ENCODE measurements around the genes LACRT, OR2AP1, METTL7B, RNF41 and CS.

DNA sequence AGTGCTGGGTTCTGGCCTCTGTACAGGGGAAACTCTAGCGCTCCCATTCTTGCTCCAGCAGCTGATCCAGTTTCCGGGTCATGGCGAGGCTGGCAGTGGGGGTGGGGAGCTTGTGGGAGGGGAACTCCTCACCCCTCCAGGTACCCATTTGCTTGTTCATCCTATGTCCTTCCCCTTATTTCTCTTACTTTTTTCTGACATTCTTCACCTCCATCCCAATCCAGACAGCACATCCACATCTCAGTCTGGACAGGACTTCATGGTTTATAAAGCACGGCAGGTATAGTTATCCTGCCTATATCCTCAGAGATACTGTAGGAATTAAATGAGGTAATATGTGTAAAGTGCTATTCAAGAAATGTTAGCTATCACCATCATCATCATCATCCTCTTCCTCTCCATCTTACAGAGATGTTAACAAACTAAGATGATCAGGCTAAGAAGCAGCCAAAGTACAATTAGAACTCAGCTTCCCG, 8.0 kb upstream of the GPR84 start:
- PRO-cap, 10 experiments = no peak in any of the 10 experiments

DNA sequence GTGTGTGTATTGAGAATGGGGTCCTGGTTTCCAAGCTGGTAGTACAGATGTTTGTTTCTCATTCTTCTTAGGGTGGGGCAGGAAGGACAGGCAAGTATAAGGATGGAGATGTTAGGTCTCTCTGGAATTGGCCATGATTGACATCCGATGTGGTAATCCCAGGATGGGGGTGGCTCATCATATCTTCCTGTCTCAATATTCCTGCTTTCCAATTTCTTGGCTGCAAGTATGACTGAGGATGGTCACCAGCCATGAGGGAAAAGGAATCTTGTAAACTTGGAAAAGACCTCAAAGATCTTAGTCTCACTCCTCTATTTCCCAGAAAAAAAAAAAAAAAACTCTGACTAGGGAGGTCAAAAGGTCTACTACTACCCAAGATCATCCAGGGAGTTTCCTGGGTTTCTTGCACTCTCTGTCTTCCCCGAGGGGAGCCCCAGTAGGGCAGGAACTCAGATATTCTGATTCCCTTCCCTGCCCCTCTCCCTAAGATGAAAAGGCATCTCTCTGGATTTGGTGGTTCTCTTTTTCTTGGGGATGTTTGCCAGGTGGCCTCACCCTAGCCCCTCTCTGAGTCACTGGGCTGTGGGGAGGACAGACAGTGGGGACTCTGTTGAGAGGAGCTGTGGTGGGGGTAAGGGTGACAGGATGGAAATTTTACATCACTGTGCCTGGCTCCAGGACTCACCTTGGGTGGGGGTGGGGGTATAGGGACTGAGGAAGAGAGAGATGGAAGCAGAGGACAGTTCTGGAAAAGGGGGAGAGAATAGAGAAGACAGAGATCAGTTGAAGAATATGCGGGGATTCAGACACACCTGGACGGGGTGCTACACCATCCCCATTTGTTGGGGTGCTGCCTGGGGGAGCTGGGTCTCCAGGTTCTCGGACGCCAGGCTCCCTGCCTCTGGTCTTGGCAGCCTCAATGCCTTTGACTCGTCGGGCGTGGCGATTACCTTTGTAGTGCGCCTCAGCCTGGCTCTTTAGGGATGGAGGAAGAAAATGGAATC, 9.2 kb upstream of the GPR84 start:
- PRO-cap, 10 experiments = no peak in any of the 10 experiments

DNA sequence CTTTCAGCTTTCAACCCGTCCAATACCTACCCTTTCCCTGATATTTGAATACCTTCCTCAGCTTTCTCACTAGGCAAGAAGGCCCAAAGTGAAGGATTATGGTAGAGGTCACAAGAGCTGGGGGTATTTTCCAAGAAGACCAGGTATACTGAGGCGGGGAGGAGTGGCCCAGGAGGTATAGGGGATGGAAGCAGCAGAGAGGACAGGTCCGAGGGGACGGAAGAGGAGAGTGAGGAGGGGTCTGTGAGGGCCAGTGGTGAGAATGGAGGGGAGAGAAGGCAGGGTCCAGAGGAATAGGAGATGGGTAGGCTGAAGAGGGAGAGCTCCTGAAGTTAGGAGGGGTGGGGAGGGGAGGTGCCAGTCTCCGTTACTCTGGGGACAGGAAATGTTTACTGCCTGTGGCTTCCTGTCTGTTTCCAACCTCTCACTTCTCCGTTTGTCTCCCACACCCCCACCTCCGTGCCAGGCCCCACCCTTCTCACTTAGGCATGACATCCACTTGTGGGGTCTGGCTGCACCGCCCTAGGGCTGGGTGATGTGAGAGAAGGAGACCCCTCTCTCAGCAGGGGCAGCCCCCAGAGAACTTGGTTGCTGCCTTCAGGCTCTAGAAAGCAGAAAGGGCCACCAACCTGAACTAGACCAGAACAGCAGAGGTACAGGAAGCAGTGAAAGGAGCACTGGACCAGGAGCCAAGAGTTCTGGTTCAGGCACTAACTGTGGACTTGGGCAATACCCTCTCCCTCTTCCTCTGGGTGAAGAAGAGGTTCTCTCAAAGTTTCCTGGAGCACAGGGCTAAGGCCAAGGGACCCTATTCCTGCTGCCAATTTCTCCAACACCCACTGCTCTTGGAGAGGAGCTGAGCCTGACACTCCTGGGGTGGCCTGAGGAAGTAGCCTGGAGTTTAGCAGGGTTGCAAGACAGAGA, 5.7 kb downstream of the ITGA5 start:
- PRO-cap, 10 experiments = no peak in any of the 10 experiments

GRCh38 chr12:54439406-54439918, 20.4 kb upstream of the ITGA5 start:
- PRO-cap, 10 experiments = peak in 2 of 10 experiments; most common minus-strand start chr12:54439703 (in 1)

GRCh38 chr12:54522928-54523844, 25.6 kb downstream of the NCKAP1L start:
- PRO-cap, 10 experiments = no peak in any of the 10 experiments

GRCh38 chr12:54527157-54527699, 22.2 kb upstream of the PDE1B start:
- PRO-cap, 10 experiments = no peak in any of the 10 experiments

DNA sequence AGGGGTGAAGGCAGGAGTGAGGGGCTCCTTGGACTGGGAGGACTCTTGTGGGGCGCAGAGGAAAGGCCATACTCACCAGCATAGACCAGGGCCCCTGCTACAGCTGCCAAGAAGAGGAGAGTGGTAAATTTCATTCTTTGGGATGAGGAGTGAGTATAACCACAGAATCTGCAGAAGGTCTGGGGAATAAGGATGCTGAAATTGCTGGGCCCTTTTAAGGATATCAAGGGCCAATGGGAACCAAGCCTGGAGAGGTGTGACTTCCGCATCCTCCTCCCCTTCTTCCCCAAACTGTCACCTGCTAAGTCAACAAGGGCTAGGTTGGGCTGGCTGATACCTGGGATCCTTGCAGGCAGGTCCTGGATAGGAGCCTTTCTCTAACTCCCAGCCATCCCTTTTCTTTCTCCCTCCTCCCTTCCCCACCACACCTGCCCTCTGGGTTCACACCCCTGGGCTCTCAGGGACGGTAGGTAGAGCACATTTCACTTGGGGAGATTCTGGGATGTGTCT, at the start of gene LACRT:
Gene LACRT (minus strand): TSS at position 188 of the 510 bp plus-strand sequence.
- PRO-cap, 10 experiments = no peak in any of the 10 experiments

- PRO-cap, 10 experiments = no peak in any of the 10 experiments
Measured at GRCh38 chr12:55101916-55102327, 24.3 kb upstream of the OR9K2 start.

DNA sequence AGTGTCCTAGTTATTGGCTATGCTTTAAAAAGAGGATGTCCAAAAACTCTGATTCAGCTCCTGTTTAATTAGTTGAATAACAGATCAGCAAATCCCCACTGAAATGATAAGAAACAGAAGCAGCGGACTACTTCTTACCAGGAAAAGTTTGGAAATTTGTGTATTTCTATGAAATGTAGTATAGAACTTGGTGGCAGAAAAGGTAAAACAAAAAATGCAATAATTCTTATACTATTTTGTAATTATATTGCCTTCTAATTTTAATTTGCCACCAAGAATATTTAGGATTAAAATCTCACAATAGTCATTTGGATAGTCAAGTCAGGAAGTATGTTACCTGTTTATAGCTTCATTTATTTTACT, at the start of gene OR2AP1:
Gene OR2AP1 (plus strand): TSS at position 276 of the 363 bp plus-strand sequence.
- PRO-cap, 10 experiments = no peak in any of the 10 experiments

DNA sequence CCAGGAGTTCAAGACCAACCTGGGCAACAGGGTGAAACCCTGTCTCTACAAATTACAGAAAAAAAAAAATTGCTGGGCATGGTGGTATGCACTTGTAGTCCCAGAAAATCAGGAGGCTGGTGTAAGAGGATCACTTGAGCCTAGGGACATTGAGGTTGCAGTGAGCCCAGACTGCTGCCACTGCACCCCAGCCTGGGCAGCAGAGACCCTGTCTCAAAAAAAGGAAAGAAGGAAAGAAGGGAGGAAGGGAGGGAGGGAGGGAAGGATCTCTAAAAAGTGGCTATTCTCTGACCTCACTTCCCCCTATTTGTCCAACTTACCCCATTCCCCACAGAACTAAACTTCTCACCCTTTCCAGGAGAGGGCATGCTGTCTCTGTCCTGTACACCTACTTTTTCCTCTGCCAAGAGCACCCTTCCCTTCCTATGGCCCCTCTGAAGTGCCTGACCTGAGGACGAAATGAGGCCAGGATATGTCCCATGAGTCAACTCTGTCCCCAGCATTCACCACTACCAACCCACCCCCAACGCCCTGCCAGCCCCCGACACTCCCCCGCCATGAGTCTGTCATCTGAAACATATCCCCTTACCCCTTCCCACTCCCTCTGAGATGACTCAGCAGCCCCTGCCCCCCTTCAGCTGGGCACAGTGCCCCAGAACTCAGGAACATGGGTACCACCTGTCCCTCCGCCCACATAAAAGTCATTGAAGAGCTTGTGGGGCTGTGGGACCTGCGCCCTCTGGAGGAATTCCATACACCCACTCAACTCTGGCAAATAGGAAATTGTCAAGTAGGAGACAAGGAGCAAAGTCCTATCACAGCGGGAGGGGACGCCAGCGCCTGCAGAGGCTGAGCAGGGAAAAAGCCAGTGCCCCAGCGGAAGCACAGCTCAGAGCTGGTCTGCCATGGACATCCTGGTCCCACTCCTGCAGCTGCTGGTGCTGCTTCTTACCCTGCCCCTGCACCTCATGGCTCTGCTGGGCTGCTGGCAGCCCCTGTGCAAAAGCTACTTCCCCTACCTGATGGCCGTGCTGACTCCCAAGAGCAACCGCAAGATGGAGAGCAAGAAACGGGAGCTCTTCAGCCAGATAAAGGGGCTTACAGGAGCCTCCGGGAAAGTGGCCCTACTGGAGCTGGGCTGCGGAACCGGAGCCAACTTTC, at the start of gene METTL7B:
Gene METTL7B (plus strand): TSS at position 887 of the 1,161 bp plus-strand sequence.
- PRO-cap, 10 experiments = peak in 4 of 10 experiments; most common plus-strand start position 887 of the sequence (in 4); most common minus-strand start position 441 of the sequence (in 1)

- PRO-cap, 10 experiments = no peak in any of the 10 experiments
Measured at GRCh38 chr12:55930090-55930399, 917 bp upstream of the DGKA start.

GRCh38 chr12:55931860-55932988, 1.3 kb downstream of the DGKA start:
- PRO-cap, 10 experiments = peak in 8 of 10 experiments; most common plus-strand start chr12:55932058 (in 6); most common minus-strand start chr12:55931976 (in 5)

- PRO-cap, 10 experiments = no peak in any of the 10 experiments
Measured at GRCh38 chr12:55992553-55993242, 4.4 kb upstream of the SUOX start.

GRCh38 chr12:55999626-55999927, 2.5 kb downstream of the SUOX start:
- PRO-cap, 10 experiments = no peak in any of the 10 experiments

DNA sequence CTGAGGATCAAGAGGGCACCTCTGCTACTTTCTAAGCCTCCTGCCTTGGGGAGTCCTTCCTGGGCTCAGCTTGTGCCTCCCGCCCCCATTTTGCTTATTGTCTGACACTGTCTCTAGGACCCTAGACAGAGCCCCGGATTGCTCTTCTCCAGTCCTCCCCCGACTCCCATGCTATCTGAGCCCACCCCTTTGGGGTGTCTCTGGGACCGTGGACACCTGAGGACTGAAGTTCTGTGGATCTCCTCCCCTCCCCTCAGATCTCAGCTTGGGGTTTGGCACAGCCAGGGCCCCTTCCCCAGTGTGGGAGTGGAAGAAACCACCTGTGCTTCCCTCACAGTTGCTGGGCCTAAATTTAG, 1.2 kb downstream of the ERBB3 start:
- PRO-cap, 10 experiments = peak in 1 of 10 experiments; most common minus-strand start position 225 of the sequence (in 1)

DNA sequence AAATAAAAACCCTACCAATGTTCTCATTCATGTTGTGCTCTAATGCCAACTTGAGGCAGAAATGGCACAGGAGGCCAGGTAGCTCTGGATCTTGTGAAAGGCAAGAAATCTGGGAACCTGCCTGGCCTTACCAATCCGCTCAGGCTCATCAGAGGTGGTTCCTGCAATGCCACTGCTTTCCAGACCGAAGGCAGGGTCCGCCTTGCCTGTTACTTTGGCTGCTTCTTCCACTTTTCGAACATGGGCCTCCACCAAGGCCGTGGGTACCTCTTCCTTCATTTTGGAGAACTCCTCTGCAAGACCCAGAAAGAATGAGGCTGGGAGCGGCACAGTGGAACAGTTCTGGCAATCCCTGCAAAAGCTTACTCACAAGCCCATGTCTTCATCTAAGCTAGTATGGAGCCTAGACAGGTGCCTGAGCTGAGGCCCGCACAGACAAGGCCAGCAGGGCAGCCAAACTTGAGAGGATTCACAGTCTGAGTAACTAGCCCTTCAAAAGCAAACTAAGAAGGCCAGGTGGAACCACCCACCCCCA, 13.0 kb downstream of the MYL6 start:
- PRO-cap, 10 experiments = no peak in any of the 10 experiments

GRCh38 chr12:56216191-56216762, 5.4 kb downstream of the RNF41 start:
- PRO-cap, 10 experiments = no peak in any of the 10 experiments

DNA sequence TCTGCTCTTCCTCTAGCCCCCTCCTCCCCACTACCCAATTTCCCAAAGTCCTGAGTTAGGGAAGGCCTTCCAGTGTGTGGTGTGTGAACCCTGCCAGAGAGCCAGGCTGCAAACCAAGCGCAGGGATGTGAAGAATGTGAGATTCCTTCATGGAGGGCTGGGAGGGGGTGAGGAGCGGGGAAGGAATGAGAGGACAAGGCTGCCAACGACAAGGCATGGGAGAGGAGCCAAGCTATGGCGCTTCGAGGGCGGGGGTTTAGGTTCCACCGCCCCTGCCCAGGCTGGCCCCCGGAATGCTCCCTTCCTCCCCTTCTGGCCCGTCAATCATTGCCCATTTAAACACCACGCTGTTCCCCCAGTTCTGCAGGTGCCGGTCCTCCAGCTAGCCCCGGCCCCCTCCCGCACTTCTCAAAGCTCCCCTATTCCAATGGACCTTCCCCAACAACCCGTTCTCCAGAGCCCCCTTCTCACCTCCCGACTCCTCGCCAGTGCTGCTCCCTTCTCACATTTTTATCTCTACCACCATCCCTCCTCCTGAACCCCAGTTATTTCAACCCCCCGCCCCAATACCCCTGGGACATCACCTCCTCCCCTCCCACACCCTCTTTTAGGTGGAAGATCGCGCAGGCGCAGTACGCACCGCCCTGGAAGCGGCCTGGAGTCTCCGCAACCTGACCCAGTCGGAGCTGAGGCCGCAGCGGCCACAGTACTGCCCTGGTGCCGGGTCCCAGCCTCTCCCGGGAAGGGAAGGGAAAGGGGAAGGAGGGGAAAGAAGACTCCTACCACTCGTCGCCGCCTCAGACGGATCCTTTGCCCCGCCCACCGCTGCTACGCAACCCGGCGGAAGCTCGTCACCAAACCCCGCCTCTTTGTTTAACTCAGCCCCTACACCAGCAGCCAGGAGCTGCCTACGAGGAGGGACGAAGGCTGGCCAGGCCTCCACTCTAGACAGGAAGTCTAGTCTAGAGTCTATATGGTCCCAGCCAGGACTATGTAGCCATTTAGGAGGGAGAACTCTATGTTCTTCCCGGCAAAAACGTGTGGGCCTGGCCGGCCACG, at the start of gene RNF41:
Gene RNF41 (minus strand): TSS at position 803 of the 1,059 bp plus-strand sequence.
- PRO-cap, 10 experiments = peak in 10 of 10 experiments; most common plus-strand start position 893 of the sequence (in 7); most common minus-strand start position 803 of the sequence (in 6)

- PRO-cap, 10 experiments = no peak in any of the 10 experiments
Measured at GRCh38 chr12:56271042-56271981, 4.6 kb downstream of the COQ10A start.

- PRO-cap, 10 experiments = peak in 10 of 10 experiments; most common plus-strand start chr12:56299885 (in 3); most common minus-strand start chr12:56299937 (in 6)
Measured at GRCh38 chr12:56299753-56300454, at the start of gene CS. Gene CS (minus strand): TSS chr12:56300330.

Measured in Metastatic Breast Carcinoma in the Brain (tissue), 10 donors.